ENCODE measurements around a stretch of chr2.

DNA sequence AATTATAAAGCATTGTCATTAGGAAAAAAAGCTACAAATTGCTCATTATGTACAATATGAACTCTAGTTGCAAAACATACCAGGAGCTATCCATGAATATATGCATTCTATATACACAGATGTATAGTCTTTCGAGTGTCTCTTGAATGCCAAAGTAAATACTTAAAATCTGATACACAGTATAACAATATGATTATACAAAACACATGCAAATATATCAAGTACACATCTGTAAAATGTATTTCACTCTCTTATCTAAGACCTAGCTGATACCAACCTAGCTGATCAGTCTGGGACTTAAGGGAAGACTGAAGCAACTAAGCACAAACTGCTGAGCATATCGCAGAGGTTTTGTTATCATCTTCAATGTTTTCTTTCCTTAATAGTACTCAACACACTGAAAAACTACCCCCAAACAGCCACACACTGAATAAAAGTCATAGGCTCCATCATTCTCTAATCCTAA is 10.0 kb downstream of the CYTIP start:
- PRO-cap = no peak

GRCh38 chr2:157438912-157439261 is 5.0 kb downstream of the CYTIP start:
- PRO-cap = no peak

- PRO-cap = no peak
Observed at GRCh38 chr2:157825776-157826230, 50.3 kb downstream of the ACVR1 start.

DNA sequence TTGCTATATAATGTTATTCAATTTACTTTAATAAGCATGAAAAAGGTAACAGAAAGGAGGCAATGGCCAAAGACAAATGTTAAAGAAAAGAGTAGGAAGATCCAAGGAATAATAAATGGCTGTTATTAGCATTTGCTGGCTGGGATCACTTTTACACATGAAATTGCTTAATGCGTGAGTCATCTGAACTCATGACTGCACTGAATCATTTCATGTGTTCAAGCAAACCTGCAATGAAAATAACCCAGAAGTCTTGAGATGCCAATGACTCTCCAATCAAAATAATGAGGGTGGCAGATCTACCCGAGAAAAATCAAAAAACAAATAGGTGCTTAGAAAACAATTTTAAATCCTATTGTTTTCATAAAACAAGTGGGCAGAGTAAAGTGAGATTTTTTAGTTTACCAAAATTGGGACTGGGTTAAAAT is 44.9 kb downstream of the ACVR1 start:
- PRO-cap = no peak

- PRO-cap = no peak
Observed at GRCh38 chr2:157831620-157831804, 44.6 kb downstream of the ACVR1 start.

DNA sequence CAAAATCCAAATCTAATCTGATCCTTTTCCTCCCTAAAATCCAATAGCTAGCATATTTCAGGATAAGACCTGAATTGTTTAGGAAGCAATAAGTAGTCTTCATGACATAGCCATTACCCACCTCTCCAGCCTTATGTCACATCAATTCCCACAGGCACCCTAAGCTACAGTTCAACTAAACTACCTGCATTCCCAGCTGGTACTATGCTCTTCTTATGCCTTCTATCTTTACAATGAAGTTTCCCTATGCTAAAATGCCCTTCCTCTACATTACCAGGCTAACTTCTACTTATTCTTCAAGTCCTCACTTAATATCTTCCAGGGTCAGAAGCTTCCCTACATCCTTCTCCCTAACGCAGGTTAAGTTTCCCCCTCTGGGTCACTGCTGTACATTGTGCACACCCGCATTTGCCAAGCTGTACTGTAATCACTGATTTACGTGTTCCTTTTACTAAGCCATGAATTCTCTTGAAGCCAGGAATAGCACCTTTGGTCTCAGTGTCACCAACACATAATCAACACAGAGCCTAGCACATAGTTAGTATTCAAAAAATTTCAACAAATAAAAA is 22.4 kb downstream of the ACVR1 start:
- PRO-cap = no peak

GRCh38 chr2:157856097-157856734 is 19.9 kb downstream of the ACVR1 start:
- PRO-cap = no peak

- PRO-cap = no peak
Observed at GRCh38 chr2:157895219-157895505, 19.0 kb upstream of the ACVR1 start.

DNA sequence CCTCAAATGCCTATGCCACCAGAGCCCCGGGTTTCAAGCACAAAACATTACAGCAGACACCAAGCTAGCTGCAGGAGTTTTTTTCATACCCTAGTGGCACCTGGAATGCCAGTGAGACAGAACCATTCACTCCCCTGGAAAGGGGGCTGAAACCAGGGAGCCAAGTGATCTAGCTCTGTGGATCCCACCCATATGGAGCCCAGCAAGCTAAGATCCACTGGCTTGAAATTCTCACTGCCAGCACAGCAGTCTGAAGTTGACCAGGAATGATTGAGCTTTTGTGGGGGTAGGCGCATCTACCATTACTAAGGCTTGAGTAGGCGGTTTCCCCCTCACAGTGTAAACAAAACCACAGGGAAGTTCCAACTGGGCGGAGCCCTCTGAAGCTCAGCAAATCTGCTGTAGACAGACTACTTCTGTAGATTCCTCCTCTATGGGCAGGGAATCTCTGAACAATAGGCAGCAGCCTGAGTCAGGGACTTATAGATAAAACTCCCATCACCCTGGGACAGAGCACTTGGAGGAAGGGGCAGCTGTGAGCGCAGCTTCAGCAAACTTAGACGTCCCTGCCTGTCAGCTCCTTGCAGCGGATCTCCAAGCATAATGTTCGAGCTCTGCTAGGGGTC is 96.7 kb downstream of the CCDC148 start:
- PRO-cap = no peak

DNA sequence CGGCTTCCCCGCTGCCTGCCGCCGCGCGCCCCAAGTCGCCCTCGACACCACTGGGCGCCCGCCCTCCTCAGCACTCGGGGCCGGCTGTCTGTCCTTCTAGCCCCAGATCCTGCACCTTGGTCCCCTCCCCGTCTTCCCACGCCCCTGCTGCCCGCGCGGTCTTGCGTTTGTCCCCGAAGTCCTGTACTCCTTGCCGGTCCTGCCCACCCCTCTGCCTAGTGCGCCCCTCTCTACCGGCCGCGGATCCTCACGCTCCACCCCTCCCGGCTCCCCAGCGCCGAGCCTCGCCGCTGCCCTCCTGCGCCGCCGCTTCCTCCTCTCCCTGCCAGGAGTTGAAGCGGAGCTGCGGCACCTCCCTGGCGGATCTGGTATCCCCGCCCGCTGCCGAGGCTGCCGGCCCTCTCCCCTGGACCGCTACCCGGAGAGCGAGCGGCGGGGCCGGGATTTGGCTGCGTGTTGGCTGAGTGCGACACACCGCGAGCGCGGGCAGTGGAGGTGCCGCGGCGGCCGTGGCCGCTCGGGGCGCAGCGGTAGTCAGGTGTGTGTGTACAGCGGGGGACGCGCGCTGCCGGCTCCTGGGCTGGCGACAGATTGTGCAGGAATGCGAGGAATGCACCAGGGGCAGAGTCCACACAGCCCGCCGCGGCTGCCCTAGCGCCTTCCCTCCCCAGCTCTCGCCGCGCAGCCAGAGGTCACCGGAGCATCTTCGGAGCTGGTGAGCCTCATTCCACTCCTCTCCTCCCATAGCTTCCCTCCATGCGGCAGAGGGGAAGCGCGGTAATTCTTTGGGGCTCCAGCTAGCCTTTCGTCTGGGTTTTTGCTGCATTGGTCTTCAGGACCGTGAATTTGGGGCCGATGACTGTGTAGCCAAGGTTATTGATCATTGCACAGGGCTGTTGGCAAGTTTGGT is 1.1 kb downstream of the PKP4 start:
- PRO-cap = bidirectional peak, plus-strand start at position 589 of the sequence, minus-strand start at position 593 of the sequence; unidirectional peak, minus-strand start at position 676 of the sequence

- PRO-cap = no peak
Observed at GRCh38 chr2:158745046-158746016, 49.8 kb upstream of the DAPL1 start.

GRCh38 chr2:158968764-158969499 is 492 bp downstream of the TANC1 start:
- PRO-cap = unidirectional peak, minus-strand start at chr2:158969172

DNA sequence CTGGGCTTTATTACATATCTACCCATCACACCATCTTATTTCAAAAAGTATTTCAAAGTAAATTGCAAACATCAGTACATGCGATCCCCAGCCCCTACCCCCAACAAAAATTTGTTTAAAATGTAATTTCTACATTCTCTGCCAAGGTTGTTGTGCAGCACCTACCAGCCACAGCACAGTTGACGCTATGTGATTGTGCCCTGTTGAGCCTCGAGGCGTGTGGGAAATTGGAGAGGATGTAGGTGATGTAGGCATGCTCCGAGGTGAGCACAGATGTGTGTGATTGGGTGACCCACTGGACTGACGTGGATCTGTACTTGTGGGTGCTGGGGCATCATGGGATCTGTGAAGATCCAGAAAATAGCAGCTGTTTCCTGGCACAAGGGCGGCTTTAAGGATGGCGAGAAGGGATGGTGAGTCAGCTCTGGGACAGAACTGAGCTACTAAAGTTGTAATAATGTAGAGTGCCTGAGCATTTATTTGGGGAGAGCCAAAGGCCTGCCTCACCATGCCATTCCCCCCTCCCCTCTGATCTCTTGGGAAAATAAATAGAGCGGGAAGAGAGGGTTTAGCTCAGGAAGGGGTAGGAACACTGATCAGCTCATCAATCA is 30.0 kb downstream of the TANC1 start:
- PRO-cap = no peak

DNA sequence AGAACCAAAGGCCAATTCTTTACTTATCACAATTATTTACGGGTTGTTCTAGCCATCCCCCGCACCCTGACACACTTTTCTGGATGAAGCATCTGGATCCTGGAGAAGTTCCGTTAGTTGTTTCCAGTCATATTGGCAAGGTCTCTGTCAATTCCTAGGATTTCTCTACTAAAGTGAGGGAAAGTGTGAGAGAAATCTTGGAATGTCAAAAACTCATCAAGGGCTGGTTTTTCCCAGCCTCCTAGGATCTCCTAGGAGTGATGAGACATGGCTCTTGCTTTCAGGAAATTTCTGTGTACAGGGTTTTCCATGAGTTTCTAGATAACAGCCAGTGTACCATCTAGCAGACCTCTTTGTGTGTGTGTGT is 91.1 kb downstream of the TANC1 start:
- PRO-cap = no peak

DNA sequence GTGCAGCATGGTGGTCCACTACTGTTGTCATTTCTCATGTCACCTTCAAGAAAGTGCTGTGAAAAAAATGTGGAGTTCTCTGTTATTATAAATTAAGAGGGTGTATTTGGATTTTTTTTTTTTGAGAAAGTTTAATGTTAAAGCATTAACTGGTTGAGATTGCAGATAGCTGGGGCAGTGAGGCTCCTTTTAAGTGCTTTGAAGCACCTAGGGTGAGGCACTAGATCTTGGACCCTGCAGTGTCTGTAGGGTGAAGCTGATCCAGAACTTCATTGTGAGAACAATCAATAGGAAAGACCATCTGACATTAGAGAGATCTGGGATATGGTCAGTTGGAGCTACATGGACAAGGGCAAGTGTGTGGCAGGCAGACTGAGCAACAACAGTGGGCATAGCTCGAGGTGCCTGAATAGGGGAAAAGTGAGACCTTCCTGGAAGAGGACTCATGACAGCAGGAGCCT is 117.7 kb downstream of the TANC1 start:
- PRO-cap = no peak

- PRO-cap = no peak
Observed at GRCh38 chr2:159090325-159090875, 122.0 kb downstream of the TANC1 start.

- PRO-cap = no peak
Observed at GRCh38 chr2:159225788-159226002, 60.8 kb downstream of the WDSUB1 start.

DNA sequence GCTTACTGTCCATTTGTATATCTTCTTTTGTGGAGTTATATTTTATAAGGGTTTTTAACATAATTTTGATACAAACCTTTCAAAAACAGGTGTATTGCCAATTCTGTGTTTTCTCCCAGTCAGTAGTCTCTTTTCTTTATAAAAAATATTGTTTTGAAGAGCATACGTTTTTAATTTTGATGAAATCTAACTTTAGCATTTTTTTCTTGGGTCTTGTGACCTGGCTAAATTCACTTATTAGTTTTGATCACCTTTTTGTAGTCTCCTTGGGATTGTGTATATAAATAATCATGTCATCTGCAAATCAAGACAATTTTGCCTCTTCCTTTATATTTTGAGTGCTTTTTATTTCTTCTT is 22.0 kb upstream of the WDSUB1 start:
- PRO-cap = no peak

DNA sequence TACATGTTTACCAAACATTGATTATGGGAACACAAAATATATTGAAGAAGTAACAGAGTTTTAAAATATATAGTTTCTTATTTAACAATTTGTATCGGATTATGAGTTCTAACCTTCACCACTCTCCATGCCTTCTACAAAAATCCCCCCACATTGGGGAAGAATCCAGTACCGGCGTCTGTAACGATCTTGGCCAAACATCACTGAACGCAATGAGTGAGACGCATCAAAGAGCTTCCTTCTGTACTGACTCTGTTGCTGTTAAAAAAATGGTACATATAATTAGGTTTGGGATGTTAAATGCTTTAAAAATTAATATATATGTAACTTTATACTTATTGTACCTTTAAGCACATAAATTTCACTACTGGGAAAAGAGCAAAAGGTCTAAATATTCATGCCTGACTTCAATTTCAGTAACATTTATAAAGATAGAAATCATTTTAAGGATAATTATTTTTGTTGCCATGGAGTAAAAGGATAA is 86.5 kb upstream of the WDSUB1 start:
- PRO-cap = no peak

DNA sequence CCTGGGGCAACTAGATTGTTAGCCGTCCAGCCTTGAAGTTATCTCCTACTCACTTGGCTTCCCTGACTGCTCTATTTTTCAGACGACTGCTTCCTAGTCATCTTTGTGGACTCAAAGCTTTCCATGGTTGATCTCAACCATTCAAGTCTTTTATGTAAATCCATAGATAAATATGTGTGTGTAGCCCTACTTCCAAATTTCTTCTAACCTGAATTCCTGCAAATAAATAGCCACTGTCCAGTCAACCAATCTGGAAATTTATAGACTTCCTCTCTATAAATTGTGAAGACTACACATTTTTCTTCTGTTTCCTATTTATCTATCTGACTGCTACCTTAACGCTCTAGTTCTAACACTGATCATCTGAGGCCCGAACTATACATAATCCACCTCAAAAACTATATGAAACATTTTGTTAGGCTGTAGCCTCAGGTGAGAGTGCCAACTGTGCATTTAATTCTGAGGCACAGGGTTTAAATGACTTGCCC is 23.9 kb downstream of the CD302 start:
- PRO-cap = no peak

All from parotid gland (tissue), 1 donor.